Rectum (tissue), 1 donor: ENCODE data around the genes TECR, ADGRE2 and CCDC105.

DNA sequence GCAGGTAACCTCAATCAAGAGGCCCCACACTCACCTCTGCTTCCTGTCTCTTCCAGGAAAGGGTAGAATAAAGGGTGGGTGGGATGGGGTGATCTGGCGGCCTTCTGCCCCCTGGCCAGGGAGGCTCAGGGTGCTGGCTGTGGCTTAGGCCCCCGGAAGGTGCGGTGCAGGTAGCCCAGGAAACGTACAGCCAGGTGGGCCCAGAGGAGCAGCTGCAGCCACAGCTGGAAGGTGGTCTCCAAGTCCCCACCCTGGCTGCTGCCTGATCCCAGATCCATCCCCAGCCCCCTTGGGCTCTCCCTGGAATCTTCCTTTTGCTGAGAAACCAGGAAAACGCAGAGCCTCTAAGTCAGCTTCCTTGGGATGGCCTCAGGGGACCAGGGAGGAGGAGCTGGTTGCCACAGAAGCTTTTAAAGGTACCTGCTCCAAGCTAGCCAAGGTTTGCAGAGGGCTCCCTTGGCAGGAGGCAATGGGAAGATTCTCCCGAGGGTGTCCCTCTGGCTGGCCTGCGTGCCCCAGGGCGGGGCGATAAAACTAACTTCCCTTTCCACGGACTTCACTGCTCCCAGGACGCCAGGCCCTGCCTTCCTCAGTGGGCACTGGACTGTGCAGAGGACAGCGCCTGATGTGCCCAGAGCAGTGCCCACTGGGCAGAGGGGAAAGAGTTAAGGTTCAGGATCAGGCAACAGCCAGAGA lies 5.2 kb downstream of the PRKACA start:
- PRO-cap: no peak

DNA sequence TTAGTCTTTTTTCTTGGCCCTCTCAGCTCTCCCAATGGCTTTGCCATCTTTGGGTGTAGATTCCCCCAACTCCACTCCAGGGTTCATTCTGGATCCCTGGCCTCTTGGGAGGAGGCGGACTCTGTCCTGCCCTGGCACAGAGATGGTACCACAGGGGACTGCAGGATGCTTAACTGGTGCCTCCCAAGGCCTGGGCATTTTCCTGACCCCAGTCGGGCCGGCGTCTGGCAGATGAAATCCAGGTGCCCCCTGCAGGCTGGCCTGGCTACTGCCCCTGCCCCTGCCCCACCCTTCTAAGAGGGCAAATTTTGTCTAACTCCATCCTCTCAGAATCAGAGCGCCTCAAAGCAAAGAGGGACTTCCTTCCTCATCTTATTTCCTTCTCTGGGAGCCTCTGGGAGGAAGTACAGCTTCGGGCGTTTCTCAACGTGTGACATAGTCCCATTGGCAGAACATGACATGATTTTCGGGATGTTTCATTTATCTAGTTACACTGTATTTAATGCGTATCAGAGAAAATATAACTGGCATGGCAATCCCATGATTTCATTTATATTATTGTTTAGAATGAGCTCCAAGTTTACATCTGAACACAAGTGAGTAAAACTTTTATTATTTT lies 2.7 kb downstream of the PRKACA start:
- PRO-cap: no peak

- PRO-cap: bidirectional peak, plus-strand start at chr19:14118048, minus-strand start at chr19:14117736; bidirectional peak, plus-strand start at chr19:14118909, minus-strand start at chr19:14118751
Observed at GRCh38 chr19:14117948-14119192, 808 bp upstream of the PRKACA start.

DNA sequence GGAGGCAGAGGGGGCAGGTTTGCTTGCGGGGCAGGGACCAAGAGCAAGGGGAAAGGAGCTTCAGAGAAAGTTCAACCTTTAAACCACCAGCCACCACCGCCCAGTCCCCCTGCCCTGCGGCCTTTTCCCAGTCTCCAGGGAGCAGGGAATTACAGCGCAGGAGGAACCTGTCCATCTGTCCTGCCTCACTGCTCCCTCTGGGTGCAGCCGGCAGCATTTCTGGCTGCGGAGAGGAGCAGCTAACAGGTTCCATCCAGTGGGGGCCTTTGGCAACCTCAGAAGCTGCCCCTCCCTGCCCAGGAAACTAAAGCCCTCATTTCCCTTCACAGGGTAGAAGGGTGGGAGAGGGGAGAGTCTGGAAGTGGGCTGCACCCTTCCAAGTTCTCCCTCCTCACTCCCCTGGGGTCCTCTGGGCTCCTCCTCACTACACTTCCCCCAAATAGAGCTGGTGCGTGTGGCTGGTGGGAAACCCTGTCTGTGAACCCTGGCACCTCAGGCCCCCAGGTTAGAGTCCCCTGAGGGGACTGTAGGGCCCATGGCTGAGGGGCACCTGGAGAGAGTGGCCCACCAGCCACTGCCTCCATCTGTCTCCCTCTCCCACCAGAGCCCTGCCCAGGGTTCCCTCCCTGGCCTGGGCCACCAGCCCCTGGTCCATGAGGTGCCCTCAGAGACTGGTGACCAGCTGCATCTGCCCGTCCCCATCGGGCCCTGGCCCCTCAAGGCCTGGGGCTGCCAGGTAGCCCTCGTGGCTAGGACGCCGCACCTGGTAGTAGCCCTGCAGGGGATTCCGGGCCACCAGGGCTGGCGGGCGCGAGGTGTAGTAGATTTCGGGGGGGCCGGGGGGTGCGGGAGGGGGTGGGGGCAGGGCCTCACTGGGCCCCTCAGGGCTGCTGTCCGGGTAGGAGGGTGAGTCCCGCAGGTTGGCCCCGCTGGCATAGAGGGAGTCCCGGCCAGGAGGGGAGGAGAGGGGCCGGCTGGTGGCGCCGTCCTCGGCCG lies 14.1 kb upstream of the ASF1B start:
- PRO-cap: no peak

DNA sequence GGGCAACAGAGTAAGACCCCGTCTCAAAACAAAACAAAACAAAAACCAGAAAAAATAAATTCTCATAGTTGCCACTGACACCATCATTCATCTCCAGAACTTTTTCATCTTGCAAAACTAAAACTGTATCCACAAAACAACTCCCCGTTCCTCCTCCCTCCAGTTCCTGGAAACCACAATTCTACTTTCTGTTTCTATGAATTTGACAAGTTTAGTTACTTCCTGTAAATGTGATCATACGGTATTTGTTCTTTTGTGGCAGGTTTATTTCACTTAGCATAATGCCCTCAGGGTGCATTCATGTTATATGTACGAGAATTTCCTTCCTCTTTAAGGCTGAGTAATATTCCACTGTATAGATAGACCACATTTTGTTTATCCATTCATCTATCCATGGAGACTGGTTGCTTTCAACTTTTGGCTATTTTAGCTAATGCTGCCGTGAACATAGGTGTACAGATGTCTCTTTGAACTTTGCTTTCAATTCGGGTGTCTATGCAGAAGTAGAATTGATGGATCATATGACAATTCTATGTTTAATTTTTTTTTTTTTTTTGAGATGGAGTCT lies 13.1 kb upstream of the ADGRE5 start:
- PRO-cap: no peak

- PRO-cap: bidirectional peak, plus-strand start at chr19:14370265, minus-strand start at chr19:14369940
Observed at GRCh38 chr19:14370143-14370852, 10.9 kb upstream of the ADGRE5 start.

GRCh38 chr19:14396836-14397415 lies 15.7 kb downstream of the ADGRE5 start:
- PRO-cap: no peak

DNA sequence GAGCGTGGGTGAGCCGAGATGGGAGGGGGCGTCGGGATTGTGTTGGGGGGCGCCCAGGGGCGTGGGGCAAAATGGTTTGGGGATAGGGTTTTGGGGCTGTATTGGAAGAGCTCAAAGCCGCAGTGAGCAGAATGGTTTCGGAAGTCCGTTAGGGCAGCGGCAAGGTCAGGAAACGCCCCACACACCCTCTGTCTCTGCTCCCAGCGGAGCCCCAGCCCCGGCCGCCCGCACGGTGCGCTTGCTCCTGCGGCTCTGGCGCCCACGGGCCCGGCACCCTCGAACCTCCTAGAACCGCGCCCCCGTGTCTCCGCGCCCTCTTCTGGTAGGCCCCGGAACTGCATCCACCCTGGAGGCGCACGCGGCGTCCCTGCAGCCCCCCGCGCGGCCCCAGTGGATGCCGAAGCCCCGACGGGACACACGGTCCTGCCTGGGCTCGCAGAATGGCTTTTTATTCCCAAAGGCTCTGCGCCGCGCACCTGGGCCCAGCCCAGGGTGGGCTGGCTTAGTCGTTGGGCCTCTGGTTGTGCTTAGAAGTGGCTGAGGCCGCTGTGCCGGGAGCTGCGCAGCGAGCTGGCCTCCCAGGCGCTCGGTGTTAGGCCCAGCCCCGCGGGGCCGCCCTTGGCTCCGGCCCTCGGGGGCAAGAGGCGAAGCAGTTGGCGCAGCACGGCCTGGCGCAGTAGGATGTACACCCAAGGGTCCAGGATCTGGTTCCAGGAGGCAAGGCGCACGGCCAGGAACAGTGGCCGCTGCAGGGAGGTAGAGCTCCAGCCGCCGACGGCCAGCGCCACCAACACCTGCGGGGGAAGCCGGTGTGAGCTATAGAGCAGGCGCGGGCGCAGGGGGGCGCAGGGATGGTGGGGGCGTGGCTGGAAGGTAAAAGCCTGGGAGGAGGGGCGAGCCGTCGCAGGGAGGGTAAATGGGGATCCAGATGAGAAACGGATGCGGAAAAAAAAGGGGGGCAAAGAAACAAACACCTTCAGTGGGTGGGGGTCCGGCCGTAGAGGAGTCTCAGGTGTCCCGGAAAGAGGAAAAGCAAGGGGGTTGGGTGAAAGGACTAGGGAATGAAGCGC lies 2.8 kb downstream of the PTGER1 start:
- PRO-cap: unidirectional peak, minus-strand start at position 254 of the sequence

DNA sequence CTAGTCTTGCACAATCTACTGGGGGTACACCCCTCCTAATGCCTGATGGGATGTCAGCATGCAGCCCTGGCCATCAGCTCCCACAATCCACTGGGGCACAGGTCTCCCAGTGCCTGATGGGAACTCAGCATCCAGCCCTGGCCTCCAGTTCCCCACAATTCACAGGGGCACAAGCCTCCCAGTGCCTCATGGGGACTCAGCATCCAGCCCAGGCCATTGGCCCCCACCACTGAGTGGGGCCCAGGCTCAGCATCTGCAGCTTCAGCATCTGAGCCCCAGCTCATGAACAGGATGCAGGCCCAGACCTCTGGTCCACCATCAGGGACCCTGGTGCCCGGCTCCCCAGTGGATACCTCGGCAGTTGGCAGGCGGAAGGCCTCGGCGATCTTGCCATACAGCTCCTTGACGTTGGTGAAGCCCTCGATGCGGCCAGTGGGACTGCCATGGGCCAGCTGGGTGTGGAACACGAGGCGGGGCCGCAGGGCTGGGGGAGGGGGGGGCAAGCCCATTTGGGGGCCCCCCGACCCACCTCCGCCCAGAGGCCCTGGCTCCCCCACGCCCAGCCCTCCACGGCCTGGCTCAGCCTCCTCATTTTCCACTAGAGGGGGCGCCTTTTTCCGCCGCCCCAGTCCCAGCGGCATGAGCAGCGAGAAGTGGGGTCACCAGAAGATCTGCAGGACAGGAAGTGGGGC lies 7.3 kb upstream of the PTGER1 start:
- PRO-cap: no peak

GRCh38 chr19:14516673-14517760 lies 1.2 kb downstream of the DNAJB1 start:
- PRO-cap: bidirectional peak, plus-strand start at chr19:14517062, minus-strand start at chr19:14516901; bidirectional peak, plus-strand start at chr19:14517309, minus-strand start at chr19:14517319

DNA sequence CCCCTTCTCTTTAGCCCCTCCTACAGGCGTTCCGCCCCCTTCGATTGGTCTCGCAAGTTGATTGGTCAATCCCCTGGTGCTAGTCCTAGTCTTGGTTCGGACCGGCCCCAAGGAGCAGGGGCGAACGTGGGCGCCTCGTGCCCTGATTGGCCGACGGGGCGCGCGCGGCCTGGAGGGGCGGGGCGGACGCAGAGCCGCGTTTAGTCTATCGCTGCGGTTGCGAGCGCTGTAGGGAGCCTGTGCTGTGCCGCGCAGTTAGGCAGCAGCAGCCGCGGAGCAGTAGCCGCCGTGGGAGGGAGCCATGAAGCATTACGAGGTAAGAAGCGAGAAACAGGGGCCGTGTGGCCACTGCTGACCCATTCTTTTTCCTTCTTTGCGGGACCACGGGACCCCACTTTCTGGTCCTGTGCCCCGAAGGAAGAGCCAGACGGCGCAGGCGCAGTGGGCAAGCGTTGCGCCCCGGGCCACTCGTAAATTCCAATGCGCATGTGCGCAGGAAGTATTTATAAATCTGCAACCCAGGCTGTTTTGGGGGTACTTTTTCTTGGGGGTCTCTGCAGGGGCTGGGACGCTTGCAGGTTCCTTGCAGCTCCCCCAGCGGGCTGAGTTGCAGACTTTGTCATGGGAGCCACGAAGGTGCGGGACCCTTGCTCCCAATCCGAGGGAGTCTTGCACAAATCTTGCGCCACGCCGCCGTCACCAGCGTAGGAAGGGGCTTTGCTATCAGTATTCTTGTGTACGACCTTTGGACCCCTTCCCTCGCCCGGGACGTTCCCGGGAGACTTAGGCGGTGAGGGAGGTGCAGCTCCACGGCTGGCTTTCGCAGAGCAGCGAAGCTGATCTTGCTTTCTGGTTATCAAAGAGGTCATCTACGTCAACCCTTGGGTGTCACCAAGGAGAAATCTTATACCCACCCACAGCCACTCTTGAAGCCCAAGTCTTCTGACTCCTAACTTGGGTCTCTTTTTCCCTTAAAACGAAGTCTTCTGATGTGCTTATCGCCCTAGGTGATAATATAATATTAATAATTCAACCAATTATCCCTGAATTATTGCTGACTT lies at the start of gene TECR:
TSS of gene TECR (plus strand) at position 199 of the 1,061 bp plus-strand sequence.
- PRO-cap: bidirectional peak, plus-strand start at position 214 of the sequence, minus-strand start outside the sequence; unidirectional peak, plus-strand start at position 265 of the sequence; bidirectional peak, plus-strand start at position 786 of the sequence, minus-strand start at position 417 of the sequence; unidirectional peak, minus-strand start at position 822 of the sequence

DNA sequence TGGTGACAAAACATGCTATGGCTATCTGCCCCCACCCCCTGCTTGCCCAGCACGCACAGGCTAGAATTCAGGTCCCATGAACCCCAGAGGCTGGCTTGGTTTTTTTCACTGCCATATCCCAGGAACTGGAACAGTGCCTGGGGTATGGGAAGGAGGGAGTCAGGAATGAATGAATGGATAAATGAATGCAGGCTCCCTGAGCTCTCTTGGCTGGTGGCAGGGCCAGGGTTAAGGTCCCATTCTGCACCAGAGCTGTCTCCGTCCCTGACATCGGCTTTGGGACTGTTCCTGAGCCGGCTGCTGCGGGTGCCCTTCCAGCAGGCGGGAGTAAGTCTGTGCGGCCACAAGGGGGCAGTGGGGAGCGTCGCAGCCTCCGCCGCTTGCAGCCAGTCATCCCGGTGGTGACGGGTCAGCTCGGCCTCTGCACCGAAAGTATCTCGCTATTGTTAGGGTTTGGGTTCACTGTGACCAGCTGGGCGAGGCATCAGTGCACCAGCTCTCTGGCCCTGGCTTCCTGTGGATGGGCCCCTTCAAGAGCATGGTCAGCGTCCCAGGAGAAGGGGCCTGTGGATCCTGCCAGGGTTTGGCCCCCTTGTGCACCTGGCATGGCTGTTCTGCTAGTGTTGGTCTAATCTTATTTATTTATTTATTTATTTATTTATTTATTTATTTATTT lies 15.2 kb downstream of the NDUFB7 start:
- PRO-cap: unidirectional peak, plus-strand start at position 473 of the sequence

DNA sequence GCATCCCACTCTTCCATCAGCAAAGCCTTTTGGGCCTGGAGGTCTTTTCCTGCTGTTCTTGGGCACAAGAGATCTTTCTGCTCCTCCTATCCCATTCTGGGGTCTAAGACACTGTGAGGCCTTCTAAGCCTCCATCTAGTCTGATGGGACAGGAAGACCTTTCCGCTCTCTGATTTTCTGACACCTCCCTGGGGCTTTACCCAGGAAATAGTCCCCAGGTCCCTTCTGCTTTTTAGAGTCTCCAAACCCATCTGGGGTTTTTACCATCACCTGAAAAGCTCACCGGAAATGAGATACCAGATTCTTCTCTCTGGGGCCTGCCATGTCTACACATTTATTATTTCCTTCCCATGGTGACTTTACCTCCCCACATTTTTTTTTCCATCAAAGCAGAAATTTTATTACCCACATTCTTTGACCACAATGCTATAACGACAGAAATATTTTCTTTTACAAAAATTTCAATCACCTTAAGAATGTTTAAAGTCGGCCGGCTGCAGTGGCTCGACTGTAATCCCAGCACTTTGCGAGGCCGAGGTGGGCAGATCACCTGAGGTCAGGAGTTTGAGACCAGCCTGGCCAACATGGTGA lies 21.2 kb downstream of the CLEC17A start:
- PRO-cap: no peak

GRCh38 chr19:14731878-14732224 lies 42.0 kb downstream of the ZNF333 start:
- PRO-cap: no peak

DNA sequence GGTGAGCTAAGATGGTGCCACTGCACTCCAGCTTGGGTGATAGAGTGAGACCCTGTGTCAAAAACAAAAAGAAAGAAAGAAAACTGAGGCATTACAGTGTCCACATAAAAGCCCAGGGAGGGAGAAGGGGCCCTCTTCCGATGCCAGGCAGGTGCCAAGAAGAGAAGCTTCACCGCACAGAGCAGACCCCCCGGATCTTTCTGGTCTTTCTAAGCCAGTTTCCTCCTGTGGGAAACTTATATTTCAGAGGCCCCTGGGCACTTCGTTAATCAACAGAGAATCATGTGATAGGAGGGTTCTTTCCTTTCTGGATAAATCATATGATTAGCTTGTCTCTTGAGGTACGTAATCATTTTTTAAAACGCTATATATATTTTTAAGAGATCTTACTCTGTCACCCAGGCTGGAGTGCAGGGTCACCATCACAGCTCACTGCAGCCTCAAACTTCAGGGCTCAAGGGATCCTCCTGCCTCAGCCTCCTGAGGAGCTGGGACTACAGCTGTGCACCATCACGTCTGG lies at the start of gene ADGRE2:
TSS of gene ADGRE2 (minus strand) at position 211 of the 520 bp plus-strand sequence.
- PRO-cap: no peak

GRCh38 chr19:15010350-15011057 lies at the start of gene CCDC105:
Gene CCDC105, plus strand, starts transcription at chr19:15010726.
- PRO-cap: no peak

- PRO-cap: no peak
Observed at GRCh38 chr19:15236932-15237871, 5.0 kb upstream of the EPHX3 start.

DNA sequence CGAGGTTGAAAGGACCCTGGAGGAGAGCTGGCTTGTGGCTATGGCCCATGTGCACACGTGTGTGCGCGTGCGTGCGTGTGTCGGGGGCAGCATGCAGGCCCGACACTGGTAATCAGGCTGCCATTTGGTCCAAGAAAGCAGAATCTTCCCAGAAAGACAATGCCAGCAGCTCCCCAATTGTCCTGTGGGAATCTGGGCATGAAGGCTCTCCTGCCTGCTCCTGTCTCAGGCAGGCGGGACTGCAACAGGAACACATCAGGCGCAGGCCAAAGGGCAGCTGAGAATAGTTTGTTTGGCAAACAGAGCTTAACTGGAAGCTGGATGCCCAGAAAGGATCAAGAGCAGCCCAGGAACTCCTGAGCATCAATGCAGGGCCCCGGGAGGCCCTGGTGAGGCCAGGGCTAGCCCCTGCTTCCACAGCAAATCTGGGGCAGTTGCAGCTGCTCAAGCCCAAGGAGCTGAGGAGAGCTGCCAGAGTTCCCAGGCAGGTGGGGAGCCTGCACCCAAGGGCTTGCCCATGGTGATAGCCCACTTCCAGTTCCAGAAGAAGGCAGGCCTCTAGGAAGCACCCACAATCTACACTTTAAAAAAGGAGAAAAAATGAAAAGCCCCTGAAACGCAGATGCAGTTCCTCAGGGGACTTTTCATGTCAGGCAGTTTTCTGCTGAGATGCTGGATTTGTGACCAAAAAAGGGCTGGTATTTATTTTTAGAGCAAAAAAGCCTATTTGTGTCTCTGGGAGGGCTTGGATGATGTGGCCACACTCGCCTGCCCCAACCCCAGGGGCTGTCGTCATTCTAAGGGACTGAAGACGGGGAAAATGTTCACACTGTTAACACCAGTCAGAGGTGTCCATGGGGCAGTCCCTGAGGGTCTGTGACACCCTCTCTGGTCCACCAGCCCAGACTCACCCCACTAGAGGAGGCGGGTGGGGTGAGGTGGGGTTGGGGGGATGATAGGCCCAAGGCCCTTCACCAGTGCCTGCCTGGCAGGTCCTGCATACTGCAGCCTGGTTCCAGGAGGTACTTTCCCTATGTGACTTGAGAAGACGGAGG lies 15.6 kb upstream of the EPHX3 start:
- PRO-cap: no peak

DNA sequence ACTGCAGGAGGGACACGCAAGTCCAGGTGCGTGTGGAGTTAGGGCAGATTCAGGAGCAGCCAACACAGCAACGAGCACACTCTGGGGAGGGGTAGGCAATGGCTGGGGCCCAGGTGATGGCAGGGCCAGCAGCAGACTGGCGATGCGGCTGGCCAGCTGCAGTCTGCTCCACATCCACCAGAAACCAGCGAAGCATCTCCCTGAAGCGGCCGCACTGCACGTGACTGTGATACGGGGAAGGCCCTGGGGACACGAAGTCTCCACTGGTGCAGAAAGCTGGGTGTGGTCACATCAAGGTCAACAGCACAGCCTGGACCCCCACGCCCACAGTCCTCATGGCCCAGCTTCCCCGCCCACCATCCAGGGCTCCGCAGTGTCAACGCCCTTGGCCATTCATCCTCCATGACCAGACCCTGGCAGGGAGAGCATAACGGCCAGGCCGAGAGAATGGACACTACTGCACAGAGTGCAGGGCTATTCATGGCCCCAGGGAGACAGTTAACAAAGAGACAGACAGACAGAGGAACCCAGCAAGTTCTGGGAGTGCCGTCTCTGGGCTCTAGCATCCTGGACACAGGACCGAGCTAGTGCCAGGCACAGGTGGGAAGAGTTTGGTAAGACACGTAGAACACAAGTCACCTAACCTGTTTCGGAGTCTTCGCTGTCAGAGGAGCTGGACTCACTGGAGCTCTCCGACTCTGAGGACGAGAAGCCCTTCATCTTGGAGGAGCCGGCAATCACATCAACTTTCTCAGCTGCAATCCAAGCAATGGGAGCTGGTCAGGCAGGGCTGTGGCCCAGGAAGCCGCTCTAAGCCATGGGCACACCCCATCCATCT lies 21.5 kb upstream of the EPHX3 start:
- PRO-cap: unidirectional peak, minus-strand start at position 328 of the sequence

DNA sequence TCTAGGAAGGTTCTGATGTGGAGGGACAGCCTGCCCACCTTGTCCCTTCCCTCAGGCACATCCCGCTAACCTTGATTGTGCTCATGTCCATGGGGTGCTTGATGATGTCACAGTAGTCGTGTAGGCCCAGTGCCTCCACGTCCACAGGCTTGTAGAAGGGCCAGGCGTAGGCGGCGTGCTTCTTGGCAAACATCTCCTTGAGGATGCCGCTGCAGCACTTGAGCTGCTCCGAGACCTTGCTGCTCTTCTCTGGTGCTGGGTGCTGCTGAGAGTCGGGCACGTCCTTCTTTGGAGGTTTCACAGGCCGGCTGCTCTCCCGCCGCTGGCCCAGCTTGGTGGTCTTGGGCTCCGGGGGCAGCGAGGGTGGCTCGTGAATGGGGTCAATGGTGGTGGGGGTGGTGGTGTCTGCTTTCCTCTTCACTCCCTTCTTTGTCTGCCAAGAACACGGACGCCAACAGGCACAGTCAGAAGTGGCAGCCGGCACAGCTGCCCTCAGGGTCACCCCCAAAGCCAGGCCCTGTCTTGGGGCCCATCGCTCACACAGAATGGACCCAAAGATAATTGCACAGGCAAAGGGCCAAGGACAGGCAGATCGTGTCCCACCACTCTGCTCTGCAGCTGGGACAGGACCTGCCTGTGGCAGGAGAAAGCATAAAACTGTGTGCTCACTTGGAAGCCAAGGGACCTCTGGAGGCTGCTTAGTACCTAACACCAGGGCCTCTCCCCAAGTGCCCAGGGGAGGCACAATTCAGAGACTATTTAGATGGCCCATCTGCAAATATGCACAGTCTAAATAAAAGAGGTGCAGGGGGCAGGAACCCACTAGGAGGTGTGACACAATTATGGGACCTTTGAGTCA lies 32.3 kb upstream of the EPHX3 start:
- PRO-cap: no peak